Psoas muscle (tissue), 2 donors: ENCODE measurements around a stretch of chr20.

DNA sequence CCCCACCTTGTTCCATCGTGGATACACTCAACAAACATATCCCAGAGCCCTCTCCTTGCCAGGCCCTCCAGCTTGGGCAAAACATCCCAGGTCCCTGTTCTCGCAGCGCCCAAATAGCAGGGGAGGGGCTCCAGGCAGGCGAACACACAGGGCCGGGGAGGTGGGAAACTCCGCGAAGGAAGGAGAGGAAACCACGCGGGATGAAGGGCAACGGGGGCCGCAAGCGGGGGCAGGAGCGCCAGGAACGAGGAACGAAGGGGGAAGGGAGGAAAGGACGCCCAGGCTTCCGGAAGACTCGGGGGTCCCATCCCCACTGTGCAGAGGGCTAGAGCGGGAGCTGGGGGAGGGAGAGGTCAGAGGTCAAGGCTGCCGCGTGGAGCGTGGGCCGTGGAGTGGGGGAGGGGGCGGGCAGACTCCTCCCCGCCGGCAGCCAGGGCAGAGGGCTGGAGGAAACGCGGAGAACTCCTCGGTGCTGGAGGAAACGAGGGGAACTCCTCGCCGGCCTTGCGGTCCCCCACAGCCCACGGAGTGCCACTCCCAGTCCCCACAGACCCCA is 1.4 kb upstream of the RBM38 start:
- PRO-cap, 2 experiments, result no peak in any of the 2 experiments

DNA sequence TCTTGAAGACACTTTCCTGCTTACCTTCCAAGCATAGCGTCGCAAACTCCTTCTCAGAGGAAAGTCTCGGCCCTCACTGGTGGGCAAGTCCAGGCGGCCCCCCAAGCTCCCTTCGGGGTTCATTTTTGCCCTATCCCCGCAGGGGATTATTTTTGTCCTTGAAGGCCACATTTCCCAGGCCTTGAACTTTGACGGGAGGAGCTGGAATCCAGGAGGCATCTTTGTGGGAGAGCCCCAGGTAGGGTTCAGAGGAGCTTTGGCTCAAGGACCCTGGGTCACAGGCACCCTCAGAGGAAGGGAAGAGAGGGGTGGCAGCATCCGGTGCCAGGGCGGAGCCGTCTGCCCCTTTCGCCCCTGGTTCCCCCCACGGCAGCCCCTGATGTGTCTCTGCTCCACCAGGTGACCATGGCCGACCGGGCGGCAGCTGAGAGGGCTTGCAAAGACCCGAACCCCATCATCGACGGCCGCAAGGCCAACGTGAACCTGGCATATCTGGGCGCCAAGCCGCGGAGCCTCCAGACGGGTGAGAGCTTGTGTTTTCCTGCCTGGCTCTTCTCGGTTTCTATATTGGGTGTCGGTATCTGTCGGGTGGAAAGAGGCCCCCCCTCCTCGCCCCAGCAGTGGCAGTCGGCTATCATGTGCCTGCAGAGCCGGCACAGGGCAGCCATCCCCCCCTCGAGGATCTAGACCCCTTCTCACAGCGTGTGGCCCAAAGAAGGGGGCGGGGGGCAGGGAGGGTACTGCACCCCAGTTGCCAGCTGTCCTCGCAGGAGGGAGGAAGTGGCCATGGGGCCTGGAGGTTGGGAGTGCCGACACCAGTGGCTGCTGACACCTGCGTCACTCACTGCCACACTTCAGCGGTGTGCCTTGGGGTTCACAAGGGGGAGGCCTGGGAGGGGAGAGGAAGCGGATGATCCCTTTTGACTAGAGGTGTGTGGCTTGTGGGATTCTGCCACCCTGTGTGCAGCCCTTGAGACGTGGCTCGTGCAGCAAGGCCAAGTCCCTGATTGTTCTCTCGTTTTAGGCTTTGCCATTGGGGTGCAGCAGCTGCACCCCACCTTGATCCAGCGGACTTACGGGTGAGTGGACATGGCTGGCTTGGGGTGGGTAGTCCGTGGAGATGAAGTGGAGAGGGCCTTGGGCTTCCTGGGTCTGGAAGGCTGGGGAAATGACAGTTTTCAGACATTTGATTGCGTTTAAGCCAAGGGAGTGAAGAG is 1.5 kb downstream of the RBM38 start:
- PRO-cap, 2 experiments, result peak in 1 of 2 experiments; most common plus-strand start position 620 of the sequence (in 1); most common minus-strand start position 535 of the sequence (in 1)

DNA sequence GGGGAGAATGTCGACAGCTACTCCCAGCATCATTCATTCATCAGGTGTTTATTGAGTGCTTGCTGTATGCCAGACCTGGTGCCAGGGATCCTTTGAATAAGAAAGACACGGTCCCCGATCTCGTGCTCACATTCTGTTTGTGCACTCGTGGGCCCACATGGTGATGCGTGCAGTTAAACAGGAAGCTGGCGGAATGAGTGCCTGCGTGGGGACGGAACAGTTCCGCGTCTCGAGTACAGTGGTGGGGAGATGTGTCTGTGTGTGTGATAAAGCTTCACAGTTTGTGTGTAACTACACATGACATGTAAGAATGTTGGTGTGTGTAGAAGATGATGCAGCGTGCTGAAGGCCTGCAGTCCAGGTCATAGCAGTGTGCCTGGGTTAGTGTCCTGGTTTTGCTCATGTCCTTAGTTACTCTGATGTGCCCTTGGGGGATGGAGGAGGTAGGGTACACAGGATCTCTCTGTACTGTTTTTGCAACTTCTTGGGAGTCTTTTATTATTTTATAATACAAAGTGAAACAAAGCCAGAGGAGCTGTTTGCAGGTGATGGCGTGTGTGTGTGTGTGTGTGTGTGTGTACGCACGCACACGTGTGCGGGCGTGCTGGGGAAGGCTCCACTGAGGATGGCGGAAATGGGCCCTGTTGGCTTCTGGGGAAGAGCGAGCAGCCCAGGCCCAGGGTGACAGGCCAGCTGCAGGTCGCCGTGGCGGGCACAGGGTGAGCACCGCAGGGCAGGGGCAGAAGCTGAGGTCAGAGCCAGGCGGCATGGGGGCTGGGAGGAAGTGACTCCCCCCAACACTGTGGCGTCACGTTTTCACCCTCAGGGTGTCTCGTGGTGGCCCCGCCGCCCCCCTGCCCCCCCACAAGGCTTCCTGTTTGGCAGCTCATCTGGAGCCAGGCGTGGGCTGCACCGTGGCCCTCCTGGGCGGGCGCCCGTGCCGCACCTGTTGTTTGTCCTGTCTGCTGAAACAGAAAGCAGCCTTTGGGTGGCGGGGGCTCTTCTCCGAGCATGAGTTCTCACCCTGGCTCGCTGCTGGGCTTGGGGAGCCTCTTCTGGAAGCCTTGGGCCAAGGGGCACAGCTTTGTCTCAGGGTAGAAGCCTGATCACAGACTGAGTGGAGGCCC is 6.9 kb downstream of the RBM38 start:
- PRO-cap, 2 experiments, result peak in 1 of 2 experiments; most common plus-strand start position 516 of the sequence (in 1)

DNA sequence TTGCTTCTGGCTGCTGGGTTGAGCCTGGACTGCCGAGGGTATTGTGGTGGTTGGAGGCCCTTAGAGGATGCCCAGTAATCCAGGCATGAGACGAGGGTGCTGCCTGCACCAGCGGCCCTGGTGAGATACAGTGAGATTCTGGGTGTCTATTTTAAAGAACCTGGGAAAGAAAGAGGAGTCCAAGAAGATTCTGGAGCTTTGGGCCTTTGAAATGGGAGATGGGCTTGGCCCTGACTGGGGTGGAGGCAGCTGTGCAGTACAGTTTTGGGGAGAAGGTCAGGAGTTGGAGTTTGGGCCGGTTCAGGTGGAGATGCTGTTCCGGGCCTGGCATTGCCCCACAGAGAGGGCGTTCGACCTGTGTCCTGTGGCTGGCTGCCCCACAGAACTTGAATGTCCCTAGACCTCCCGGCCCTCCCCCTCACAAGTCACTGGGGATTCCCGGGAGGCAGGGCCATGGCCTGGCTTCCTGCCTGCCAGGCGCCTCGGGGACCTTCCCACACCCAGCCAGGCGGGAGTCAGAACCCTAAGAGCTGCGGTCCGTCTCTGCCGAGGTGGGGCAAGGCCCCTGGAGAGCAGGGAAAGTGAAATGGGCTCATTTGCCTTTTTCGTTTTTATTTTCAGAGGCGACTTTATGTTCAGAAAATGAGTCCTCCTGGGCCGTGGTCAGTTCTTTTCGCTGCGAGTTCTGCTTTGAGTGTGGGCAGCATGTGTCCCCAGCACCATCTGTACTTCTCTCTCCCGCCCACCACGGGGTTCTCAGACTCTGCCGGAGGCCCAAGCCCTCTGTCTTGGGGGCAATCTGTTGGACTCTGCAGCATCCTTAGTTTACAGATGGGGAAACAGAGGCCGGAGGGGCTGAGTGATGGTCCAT is 8.3 kb downstream of the RBM38 start:
- PRO-cap, 2 experiments, result peak in 1 of 2 experiments; most common plus-strand start position 518 of the sequence (in 1); most common minus-strand start position 366 of the sequence (in 1)

DNA sequence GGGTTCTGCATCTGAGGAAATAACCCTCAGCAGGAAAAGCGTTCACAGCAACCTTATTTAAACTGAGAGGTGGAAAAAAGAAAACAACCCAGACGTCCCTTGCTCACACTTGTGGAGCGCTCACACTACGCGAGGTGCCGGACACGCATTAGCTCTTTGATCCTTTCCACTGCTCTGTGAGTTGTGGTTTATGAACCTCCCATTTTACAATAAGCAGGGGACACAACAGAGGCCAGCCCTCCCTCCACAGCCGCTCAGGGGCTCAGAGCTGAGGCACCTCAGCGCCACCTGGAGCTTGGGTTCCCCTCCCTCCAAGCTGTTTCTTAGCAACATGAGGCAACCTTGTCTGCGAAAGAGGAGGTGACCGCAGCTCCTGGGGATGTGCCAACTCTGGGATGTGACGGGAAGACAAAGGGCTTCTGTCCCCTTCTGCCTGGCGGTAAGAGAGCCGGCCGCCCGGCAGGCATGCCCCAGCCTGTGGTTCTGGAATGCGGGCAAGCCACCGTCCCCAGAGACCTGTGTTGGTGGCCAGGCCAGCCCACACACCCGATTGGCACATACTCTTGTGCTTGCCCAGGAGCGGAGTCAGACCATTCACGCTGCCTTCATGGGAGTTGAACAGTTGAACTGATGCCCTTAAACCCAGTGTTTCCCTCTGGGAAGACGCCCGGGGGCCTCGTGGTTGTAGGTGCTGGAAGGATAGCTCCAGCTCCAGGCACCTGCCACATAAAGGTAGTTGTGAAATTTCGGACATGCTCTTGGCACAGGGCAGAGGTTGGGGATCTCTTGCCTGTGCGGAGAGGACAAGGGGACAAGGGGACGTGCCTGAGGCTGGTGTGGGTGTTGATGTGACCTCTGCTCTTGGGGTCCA is 44.5 kb downstream of the RBM38 start:
- PRO-cap, 2 experiments, result no peak in any of the 2 experiments

DNA sequence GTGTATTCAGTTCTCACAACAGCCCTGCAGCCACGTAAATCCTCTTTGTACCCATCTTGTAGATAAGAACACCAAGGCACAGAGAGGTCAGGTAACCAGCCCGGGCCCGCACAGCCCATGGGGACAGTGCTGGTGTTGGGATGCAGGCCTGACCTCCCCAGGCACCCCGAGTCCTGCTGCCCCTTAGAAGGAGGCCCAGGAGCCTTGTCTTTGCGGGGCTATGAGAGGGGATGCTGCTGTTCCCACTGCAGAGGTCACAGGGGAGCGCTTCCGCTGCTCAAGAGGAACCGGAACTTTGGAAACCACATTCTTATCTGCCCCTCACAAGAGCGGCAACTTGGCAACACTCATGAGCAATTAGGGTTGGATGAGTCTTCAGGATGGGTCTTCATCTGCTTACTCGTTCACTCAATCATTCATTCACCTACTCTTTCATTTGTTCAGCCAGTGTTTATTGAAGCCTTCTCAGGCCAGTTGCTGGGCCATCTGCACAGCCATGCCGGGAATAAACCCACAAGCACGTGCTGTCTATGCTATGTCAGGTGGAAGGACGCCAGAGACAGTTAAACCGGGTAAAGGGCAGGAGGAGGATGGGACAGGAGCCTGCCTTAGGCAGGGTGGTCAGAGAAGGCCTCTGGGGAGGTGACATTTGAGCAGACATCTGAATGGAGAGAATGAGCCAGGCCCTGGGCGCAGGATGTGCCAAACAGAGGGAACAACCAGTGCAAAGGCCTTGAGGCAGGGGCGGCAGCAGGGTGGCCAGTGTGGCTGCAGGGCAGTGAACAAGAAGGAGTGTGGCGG is 60.8 kb downstream of the RBM38 start:
- PRO-cap, 2 experiments, result no peak in any of the 2 experiments

- PRO-cap, 2 experiments, result no peak in any of the 2 experiments
Measured at GRCh38 chr20:57482987-57483602, 41.8 kb downstream of the CTCFL start.

DNA sequence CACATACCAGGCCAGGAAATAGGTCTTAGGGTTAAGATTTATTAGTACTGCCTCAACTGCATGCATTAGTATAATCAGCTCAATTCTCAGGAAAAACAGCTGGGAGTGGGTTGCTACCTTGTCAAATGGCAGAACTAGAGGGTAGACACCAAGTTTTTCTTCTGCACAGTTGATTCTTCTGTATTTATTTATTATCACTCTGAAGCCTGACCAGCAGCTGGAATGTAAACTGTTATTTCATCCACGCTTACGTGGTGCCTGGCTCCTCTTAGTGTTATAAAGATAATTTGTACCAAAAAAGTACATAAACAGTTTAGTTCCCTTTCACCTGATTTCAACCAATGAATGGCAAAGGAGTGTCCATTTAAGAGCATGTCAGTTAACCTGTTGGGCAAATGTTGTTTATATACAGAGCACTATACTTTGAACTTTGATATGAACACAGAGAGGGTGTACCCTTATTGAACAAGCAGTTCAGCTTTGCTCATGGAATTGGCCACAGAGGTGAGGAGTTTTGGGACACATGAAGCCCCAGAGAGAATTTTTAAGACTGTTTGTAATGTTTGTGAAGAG is 7.1 kb upstream of the CTCFL start:
- PRO-cap, 2 experiments, result no peak in any of the 2 experiments

DNA sequence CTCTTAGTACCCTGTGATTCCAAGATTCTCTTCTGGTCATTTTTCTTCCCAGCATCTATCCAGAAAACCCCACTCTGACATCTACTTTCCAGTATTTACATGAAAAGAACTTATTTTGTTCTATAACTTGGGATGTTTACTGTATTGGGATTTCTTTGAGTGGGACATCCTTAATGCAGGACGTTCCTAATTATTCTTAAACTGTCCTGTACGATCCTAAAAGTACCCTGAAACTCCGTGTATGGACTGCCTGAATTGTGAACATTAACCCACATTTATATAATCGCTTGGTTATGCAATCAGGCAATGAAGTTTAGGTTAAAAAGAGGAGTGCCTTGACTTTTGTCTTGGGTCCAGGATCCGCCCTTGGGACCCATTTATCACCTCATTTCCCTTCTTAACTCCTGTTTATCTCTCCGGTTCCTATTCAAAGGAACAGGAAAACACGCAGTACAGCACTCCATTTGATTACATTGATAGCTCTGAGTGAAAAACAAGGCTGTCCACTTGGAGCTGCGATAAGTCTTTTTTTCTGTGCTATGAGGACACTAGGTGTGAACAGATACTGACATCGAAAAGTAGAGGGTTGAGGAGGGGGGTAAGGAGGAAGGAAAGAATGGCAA is 16.1 kb upstream of the PCK1 start:
- PRO-cap, 2 experiments, result no peak in any of the 2 experiments

DNA sequence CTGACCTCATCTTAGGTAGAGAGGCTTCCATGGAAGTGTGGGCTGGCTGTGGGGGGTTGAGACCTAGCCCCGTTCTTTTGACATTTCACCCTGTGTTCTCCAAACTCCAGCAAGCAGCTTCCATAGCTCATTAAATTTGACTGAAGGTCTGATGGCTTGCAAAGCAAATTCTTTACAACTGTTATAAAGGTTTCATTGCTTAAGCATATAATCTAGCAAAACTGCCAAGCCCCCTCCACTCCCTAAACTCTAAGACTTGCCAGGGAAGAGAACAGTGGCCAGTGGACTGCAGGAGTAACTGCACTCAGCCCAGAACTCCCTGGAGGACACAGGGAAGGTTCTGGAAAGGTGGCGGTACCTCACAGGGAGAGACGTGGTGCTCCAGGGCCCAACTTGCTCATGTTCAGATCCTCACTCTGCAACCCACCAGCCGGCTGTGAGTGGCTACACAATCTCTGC is 978 bp upstream of the PCK1 start:
- PRO-cap, 2 experiments, result no peak in any of the 2 experiments

DNA sequence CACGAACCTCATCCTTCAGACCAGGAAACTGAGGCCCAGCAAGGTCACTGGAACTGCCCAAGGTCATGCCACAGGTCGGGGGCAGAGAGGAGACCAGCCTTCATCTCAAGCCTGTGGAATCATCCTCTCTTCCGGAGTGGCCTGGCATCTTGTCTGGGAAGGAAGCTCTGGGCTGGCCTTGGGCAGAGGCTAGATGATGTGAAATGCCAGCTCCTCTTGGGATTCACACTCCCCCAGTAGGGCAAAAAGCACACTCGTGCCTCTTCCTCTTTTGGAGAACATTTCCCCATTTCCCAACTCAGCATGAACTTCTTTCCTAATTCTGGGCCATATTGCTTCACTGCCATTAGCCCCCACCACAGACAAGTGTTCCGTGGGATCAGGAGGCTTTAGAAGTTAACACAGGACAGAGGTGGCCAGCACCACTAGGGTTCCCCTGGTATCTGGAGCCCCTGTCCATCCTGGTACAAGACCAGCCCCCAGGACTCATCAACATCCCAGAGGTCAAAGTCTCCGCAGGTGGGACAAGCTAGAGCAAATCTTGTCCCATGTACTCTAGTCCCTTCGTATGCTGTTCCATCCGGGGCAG is 20.8 kb downstream of the PCK1 start:
- PRO-cap, 2 experiments, result no peak in any of the 2 experiments

DNA sequence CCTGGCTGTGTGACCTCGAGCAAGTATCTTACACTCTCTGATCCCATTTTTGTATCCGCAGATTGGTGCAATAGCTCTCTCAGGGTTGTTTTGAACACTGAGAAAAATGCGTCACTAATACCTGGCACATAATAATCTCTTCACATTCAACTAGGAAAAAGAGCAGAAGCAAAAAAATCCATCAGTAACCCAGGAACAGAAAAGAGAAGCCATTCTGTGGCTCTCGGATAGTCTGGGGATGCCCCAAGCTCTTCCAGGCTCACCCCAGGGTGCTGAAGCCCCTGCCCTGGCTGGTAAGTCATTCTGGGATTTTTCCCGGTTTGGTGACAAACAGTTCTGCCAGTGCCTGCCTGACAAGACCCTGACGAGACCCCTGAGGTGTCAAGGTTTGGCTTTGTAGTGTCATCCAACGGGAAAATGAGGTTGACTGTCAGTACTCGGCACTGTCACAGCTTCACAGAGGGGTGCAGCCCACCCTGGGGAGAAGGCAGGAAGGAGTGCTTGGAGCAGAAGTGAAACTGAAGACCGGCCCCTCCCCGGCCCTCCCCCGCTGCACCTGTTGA is 7.0 kb downstream of the PMEPA1 start:
- PRO-cap, 2 experiments, result no peak in any of the 2 experiments

GRCh38 chr20:57714440-57714903 is 4.7 kb upstream of the PMEPA1 start:
- PRO-cap, 2 experiments, result no peak in any of the 2 experiments

DNA sequence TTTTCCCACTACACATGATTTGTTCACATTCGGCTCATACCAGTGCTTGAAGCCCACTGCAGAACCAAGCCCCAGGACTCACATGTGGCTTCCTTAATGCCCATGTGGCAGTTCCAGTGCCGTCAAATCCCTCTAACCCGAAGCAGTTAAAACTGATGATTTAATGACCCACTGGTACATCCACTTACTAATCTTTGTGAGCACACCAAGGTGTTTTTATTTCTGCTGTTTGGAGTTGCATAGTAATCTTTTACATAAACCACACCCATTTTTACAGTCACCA is 154.3 kb upstream of the C20orf85 start:
- PRO-cap, 2 experiments, result no peak in any of the 2 experiments

- PRO-cap, 2 experiments, result no peak in any of the 2 experiments
Measured at GRCh38 chr20:58046241-58046769, 104.4 kb upstream of the C20orf85 start.

GRCh38 chr20:58074186-58074562 is 76.5 kb upstream of the C20orf85 start:
- PRO-cap, 2 experiments, result no peak in any of the 2 experiments

DNA sequence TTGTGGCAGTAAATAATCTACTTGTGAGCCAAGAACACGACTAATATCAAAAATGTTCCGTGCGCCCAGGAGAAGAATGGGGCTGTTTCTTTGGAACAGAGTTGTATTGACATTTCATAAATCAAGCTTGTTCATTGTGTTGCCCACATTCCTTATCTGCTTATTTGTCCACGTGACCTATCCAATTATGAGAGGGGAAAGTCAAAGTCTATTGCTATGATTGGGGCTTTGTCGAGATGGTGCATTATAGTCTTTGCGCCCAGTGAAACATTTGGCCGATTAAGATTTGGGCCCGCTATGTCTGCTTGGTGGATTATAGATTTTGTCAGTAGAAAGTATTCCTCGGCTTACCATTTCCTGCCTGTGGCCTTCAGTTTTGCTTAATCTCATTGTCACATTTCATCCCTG is 65.6 kb upstream of the C20orf85 start:
- PRO-cap, 2 experiments, result no peak in any of the 2 experiments

- PRO-cap, 2 experiments, result no peak in any of the 2 experiments
Measured at GRCh38 chr20:58130363-58131158, 20.1 kb upstream of the C20orf85 start.

GRCh38 chr20:58135528-58135885 is 15.2 kb upstream of the C20orf85 start:
- PRO-cap, 2 experiments, result no peak in any of the 2 experiments

- PRO-cap, 2 experiments, result no peak in any of the 2 experiments
Measured at GRCh38 chr20:58148842-58149277, 1.8 kb upstream of the C20orf85 start.